Choroid plexus epithelial cell (primary cell): ENCODE results near the genes TMPRSS5, USP28 and BUD13.

DNA sequence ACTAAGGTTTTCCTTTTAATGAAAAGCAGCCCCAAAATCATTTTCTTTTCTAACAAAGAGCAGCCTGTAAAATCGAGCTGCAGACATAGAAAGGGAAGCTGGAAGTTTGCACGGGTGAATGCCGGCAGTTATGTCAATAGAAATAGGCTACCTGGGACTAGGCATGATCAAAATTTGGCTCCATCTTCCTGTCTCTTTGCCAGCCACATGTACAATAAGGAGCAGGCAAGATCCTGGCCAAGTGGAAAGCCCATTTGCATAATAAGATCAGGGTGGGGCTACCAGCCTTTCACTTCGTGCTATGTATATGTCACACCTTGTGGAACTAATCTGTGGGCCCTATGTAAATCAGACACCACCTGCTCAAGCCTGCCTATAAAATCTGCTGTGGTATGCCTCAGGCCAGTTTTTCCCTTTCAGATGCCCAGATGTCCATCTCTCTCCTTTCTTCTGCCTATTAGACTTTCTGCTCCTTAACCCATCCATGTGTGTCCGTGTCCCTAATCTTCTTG lies 79.3 kb upstream of the DRD2 start:
- RRBS = no CpG with 5 or more reads among the region's 5 CpGs

GRCh38 chr11:113706049-113706760 lies at the start of gene TMPRSS5:
Gene TMPRSS5 (minus strand): TSS chr11:113706308.
- RRBS = no CpG with 5 or more reads among the region's 7 CpGs

- RRBS = 1% methylated on average over 35 of the region's 76 CpGs
Observed at GRCh38 chr11:113875431-113876233, at the start of gene USP28. Gene USP28 (minus strand): TSS chr11:113875572.

DNA sequence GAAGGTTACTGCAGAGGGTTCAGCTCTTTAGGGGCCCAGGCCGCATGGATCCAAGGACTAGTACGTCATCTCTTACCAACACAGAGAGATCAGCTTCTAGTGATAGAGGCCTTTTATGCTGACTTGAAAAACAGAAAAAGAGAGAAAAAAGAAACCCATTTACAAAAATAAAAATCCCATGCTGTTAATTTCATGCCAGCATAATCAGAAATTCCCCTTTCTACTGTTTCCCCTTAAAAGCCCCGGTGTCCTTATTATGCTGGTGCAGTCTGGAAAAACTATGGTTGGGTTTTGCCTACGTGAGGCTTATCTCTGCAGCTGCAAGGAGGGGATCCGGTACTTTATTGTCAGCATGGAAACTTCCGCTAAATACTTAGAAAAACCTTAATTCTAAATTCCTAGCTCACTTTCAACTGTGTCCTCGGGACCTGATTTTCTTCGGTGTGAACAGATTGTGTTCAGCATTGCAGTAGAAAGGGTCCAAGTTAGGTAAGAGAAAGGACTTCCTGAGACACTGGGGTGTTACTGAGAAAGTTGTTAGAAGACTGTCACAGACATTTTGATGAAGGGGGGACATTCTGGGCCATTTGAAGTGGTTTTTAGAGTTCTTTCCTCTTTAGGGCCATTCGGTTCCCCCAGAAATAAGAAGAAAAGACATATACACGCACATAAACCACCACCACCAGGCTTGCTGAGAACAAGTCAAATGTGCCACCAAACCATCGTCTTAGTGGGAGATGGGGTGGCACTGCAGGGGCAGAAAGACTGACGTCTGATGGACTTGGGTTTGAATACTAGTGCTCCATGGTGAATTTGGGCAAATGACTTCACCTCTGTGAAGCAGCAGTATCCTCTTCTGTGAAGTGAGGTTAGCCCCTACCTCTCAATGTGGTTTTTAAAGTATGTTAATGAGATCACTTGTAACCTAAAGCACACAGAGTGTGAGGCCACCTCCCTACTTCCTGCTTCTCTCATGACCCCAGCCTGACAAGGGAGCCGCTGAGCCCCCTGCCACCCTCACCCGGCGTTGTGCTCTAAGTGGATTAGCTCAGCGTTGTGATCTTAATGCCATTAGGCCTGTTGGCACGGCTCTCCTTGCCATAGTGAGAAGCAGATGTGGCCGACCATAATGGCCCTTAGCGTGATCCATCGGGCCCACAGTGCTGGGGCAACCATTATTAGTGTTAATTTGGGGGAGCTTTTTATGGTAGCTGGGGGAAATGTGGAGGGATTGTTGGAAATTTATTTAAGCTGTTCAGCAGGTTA lies 14.1 kb downstream of the ZBTB16 start:
- RRBS = 84% methylated on average over 2 of the region's 20 CpGs

GRCh38 chr11:114078203-114079210 lies 19.0 kb downstream of the ZBTB16 start:
- RRBS = no CpG with 5 or more reads among the region's 10 CpGs

DNA sequence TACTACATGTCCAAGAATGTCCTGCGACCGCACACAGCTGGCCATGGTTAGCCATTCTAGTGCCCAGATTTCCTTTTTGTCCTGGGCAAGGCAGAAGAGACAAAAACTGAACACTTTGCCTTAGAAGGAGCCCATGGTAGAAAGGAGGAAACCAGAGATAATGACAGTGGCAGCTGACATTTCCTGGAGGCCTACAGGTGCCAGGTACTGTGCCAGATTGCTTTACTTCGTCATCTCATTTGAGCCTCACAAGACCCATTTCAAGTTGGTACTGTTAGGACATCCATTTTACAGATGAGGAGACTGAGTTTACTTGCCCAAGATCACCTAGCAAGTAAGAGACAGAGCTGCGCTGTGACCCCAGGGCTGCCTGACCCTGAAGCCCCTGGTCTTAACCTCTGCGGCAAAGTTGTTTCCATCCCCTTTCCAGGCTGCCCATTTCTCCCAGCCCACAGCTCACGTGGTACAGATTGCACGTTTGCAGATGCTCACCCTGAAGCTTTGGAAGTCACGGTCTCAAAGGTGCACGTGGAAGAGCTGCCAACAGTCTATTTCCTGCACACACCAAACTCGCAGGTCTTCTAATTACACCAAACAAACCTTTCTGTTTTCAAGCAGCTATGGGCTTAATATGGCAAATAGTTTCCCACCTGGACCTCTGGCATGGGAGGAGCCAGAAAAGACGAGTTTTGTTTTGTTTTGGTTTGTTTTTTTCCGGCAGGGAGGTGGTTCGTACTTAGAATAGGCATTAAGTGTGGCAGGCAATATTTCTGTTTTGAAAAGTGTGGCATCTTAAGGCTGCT lies 112.9 kb downstream of the ZBTB16 start:
- RRBS = no CpG with 5 or more reads among the region's 13 CpGs

DNA sequence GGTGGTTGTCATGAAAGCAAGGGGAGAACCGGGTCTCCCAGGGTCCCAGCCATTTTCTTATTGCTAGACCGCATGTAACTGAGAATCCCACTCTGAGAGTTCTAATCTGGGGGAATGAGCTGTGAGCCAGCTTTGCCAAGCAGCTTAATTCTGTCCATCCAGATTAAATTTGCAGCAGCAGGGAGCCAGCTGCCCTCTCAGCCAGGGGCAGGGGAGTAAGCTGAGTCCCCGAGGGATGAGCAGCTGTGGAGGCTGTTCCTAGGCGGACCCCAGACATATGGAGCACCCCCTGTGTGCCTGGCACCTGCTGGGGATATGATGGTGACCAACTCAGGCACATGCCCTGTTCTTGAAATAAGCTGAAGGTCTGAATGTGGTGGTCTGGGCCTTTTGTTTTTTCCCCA lies 103.5 kb upstream of the NNMT start:
- RRBS = no CpG with 5 or more reads among the region's 4 CpGs

DNA sequence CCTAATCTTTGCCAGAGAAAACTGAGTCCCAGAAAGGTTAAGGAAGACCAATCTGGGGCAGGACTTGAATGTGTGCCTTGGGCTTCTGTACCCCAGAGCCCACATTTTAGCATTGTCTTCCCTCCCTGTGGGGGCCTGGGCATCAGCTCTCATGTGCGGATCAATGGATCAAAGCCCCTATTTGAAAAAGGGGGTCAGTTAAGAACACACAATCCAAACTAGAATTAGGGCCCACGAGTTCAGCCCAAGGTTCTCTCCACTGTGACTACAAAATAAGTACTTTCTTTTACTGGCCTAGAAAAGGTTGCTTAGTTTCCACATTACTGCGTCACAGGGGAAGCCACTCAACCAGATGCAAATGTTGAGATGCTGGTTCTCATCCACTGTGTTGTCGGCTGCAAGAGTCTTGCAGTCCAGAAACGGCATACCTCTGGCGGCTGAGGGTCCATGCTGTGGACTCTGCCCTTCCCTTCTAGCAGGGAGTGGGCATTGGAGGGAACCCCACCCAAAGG lies 99.3 kb upstream of the NNMT start:
- RRBS = no CpG with 5 or more reads among the region's 6 CpGs

GRCh38 chr11:114232334-114232925 lies 63.8 kb upstream of the NNMT start:
- RRBS = no CpG with 5 or more reads among the region's 15 CpGs

- RRBS = no CpG with 5 or more reads among the region's 7 CpGs
Observed at GRCh38 chr11:114239275-114239972, 56.8 kb upstream of the NNMT start.

GRCh38 chr11:114243670-114244450 lies 52.3 kb upstream of the NNMT start:
- RRBS = no CpG with 5 or more reads among the region's 13 CpGs

GRCh38 chr11:114263639-114264265 lies 32.4 kb upstream of the NNMT start:
- RRBS = no CpG with 5 or more reads among the region's 4 CpGs

GRCh38 chr11:114300568-114301389 lies 4.6 kb downstream of the NNMT start:
- RRBS = no CpG with 5 or more reads among the region's 4 CpGs

- RRBS = no CpG with 5 or more reads among the region's 3 CpGs
Observed at GRCh38 chr11:114666119-114666473, 12.2 kb upstream of the NXPE2 start.

DNA sequence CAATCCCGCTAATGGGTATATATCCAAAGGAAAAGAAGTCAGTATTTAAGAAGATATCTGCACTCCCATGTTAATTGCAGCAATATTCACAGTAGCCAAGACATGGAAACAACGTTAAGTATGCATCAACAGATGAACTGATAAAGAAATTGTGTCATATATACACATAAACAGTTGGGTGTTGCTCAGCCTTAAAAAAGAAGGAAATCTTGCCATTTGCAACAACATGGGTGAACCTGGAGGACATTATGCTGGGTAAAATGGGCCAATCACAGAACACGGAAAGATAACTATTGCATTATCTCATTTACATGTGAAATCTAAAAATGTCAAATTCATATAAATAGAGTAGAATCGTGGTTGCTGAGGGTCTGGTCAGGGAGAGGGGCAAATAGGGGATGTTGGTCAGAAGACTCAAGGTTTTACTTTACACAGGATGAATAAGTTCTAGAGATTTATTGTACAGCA lies 1.6 kb upstream of the NXPE2 start:
- RRBS = no CpG with 5 or more reads among the region's 4 CpGs

GRCh38 chr11:115717082-115717641 lies 212.9 kb upstream of the CADM1 start:
- RRBS = 16% methylated on average over 6 of the region's 11 CpGs

DNA sequence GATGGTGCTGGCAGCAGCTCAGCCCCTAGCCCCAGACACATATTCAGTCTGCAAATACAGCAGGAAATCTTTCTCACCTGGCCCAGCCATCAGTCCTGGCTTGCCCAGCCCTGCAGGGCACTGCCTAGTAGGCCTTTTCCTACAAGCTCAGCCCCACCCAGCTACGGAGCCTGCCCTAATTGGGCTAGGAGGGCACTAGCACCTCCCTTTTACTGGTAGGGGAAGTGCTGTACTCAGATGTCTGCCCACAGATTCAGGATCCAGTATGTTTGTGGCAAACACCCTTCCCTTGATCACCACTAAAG lies 257.1 kb upstream of the CADM1 start:
- RRBS = no CpG with 5 or more reads among the region's 1 CpG

DNA sequence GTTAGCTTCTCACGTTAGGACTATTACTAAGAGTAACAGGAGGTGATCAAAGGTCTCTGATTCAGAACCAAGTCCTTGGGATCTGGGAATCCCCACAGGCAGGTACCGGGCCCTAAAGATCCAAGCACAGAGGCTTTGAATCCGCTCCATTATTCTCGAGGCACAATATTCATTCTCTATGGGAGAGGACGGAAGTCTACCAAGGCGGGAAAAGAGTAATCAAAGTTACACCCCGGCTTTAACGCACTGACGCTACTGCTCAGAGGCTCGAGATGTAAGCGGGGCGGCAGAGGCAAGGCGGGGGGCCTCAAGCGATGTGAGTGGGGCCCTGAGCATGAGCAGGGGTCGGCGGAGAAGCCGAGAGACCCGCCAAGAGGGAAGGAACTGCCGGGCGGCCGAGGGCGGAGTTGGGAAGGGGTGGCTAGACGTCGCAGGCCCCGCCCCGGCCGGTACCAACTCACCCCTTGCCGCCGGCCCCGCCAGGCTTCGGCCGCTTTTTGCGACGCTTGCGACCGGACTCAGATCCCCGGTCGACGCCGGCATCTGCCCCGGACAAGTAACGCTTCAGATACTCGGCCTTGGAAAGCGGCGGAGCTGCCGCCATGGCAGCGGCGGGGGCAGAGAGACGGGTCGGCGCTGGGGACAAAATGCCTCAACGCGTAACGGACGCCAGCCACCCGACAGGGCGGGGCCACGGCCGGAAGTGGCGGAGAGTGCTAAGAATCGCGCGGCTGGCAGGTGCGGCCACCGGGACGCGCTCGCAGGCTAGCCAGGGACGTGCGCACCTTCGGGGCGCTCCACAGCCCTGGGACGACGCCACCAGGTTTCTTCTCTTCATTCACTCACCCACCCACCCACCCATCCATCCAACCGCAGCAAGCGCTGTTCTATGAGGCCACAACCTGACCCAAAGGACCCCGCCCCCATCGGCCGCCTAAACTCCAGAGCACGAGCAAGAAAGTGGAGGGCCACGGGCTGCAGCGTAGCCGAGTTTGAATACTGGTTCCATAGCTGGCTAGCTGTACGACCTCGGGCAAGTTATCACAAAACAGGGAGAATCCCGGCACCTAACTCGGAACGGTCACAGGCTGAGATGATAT lies at the start of gene BUD13:
Gene BUD13, minus strand, starts transcription at position 627 of the 1,100 bp plus-strand sequence.
- RRBS = 2% methylated on average over 23 of the region's 88 CpGs

DNA sequence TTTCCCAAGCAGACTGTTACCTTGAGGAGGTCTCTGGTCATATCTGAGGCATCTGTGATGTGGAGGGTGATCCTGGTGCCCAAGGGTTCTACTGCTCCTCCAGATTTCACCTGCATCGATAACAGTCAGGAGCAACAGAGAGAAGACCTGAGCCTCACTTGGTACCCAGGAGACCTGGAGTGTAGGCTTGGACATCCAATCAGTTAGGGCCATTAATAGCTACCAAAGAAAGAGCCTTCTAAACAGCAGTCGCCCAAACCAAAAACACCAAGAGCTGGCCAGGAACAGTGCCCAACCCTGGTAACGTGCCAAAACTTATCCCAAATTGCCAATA lies 4.3 kb downstream of the ZPR1 start:
- RRBS = no CpG with 5 or more reads among the region's 3 CpGs

- RRBS = no CpG with 5 or more reads among the region's 20 CpGs
Observed at GRCh38 chr11:116791111-116791573, 537 bp downstream of the APOA5 start.